Glomerular endothelial cell (primary cell): Measurements from ENCODE around the genes CCDC107 and ZCCHC7.

DNA sequence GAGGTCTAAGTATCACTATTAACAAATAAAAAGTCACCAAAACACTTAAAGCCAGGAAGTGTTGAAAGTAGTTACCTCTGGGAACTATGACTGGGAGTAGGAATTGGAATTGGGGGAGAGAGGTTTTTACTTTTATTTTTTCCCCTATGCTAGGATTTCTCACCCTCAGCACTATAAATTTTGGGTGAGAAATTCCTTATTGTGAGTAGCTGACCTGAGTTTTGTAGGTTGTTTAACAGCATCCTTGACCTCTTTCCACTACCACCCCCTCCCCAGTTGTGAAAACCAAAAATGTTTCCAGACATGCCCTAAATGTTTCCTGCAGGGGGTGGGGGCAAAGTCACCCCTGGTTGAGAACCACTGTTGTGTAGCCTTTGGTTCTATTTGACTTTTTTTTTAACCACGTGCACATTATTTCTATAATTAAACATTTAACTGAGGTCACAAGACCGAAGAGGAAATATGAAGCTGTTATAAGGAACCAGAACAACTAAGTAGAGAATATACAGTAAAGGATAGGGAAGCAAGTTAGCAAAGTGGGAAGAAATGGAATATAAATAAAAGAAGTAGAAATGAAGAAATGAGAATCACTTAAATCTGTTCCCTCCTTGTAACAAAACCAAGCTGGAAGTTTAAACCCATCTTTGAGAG lies 14.7 kb downstream of the SIT1 start:
- RAMPAGE, long total RNA, result no peak

DNA sequence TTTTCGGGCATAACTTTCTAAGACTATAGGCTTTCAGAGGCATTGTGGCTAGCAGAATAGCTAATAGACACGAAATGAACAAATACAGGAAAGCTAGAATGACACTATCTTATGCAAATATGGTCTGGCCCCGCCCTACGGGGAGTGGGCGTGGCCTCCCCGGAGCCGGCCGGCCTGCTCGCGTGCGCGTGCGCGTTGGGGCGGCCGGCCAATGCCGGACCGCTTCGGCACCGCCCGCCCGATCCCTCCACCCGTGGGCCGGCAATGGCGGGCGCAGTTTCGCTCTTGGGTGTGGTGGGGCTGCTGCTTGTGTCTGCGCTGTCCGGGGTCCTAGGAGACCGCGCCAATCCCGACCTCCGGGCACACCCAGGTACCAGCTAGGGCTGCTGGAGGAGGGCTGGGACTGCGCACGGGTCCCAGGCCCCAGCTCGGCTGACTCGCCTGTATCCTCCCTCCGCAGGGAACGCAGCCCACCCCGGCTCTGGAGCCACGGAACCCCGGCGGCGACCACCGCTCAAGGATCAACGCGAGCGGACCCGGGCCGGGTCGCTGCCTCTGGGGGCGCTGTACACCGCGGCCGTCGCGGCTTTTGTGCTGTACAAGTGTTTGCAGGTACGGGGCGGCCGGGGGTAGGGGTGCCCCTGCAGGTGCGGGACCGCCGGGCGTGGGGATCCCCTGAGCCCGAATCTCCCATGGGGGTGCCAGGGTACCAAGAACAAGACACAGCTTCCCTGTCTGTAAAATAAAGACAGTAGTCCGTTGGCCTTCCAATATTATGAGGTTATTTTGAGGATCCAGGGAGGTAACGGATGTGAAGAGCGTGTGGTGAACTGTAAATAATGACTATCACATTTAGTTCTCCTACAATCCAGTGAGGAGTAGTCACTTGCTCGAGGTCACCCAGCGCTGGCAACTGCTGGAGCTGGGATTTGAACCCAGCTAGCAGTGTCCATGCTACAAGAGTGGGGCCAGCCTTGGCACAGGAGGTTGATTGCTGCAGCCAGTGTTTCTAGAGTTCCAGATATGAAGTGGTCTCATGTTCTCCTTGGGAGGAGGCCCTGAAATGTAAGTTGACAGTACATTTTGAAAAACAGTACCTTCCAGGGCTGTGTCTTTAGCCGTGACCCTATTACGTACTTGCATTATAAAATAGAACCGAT lies at the start of gene CCDC107:
CCDC107 (plus strand) TSS at position 177 of the 1,160 bp plus-strand sequence.
- RAMPAGE, long total RNA, result start-site peak on the plus strand centred at position 217 of the sequence, 80 bp wide, 285 and 211 reads in 2 replicates

- RAMPAGE, long total RNA, result no peak
Observed at GRCh38 chr9:35659276-35660051, 1.4 kb downstream of the CCDC107 start.

- RAMPAGE, long total RNA, result no peak
Observed at GRCh38 chr9:35697167-35697851, 7.6 kb upstream of the TPM2 start.

DNA sequence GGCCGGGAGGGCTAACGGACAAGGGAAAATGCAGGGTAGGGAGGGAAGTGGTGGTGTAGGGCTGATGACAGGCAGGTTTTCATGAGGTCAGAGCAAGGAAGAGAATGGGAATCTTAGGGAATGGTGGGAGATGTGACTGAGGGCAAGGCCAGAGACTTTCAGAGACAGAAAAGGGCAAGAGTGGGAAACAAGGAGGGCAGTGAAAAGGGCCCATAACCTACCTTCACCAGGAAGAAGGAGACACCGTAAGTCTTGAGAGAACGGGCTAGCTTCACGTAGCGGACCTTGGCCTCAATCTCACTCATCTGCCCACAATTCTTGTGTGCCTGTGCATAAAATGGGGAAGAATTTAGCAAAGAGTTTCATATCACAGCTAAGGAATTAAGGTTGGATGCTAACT lies 10.1 kb downstream of the TLN1 start:
- RAMPAGE, long total RNA, result no peak

GRCh38 chr9:35727828-35728730 lies 3.9 kb downstream of the TLN1 start:
- RAMPAGE, long total RNA, result no peak

- RAMPAGE, long total RNA, result no peak
Observed at GRCh38 chr9:35729147-35729529, 2.9 kb downstream of the TLN1 start.

- RAMPAGE, long total RNA, result no peak
Observed at GRCh38 chr9:35736111-35736889, 3.8 kb downstream of the CREB3 start.

- RAMPAGE, long total RNA, result no peak
Observed at GRCh38 chr9:35740191-35740592, 7.7 kb downstream of the CREB3 start.

- RAMPAGE, long total RNA, result no peak
Observed at GRCh38 chr9:35757302-35757753, 3.3 kb upstream of the MSMP start.

DNA sequence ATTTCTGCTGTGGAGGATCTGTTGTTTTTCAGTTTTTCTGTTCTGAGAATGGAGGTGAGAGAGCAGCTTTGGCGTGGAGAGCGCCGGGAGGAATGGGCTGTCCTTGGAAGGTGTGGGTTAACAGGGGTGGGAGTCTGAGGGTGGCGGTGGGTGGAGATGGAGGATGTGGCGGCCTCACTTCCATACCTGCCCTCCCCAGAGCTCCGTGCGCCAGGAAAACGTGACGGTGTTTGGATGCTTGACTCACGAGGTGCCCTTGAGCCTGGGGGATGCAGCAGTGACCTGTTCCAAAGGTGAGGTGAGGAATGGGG lies 16.7 kb downstream of the TMEM8B start:
- RAMPAGE, long total RNA, result no peak

- RAMPAGE, long total RNA, result no peak
Observed at GRCh38 chr9:35905191-35905715, 749 bp upstream of the HRCT1 start.

- RAMPAGE, long total RNA, result no peak
Observed at GRCh38 chr9:36086319-36086820, 49.7 kb downstream of the RECK start.

GRCh38 chr9:36316569-36317254 lies 58.5 kb upstream of the GNE start:
- RAMPAGE, long total RNA, result no peak

DNA sequence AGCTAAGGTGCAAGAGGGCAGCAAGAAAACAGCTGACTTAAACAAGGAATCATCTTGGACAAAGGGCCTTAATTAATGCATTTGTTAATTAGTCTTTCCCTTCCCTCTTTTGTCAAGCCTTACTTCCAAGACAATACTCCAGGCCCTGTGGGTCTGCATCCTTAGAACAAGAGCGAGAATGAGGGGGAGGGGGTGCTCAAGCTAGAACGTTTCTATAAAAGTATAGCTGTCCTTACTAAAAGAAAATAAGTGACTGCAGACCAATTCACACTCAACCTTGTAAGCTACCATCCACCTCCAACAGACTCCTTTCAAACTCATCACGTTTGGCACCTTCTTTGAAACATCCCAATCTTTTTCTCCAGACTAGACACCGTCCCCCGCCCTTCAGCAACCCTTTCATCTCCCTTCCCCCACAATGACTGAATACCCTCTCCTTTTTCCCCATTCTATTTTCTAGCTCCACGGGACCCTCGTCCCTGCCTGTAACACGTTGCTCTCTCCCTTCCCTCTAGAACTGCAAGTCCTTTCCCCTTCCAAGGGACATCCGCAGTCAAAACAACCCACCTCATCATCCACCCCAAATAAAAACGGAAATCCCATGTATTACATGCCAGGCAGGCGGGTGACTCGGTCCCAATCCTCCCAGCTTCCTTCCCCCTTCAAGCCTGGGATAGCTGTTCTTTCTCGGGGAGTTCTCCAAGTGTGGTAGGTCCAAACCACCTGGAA lies 85.8 kb upstream of the RNF38 start:
- RAMPAGE, long total RNA, result no peak

DNA sequence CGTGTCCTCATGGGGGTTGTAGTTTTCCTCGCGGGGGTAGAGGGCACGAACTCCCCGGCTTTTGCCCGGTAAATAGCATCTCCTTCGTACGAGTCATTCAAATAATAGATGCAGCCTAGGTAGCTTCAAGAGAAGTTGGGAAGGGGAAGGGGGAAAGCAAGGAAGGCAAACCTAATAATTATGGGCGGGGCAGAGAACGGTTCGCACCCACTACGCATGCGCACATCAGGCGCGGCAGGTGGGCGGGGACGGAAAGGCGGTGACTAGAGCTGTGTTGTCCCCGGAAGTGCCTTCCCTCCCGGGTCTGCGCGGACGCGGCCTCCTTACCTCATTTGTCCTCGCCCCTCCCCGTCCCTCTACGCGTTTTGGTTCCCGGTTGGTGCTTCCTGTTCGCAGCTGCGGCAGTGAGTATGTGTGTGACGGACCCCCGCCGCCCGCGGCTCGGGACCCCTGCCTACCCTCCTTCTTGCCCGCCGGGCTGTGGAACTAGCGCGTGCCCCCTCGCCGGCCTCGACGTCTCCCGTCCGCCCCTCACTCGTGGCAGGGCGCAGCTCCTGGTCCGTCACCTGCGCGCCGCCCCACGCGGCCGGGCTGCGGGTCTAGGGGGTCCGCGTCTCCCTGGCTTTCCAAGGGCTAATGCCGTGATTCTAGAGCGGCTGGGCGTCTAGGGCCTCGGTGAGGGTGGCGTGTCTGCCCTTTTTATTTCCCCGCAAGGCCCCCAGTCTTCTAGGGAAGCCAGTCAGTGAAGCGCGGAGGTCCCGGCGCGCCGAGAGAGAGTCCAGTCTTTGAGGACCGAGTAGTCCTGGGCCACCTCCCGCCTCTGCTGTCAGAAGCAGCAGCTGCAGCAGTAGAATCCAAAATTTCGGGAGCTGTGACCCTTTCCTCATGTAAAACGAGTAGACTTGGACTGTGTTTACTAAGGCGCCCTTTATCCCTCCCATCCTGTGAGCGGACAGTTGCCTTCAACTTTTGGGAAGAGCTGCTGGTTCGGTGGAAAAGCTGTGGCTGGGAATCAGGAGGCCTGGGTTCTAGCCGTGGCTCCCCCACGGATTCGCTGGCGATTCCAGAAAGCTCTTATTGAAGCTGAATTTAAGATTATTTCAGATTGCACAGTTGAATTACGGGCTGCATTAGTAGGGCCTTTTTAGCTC lies at the start of gene ZCCHC7:
ZCCHC7 (plus strand) TSS at position 355 of the 1,151 bp plus-strand sequence.
- RAMPAGE, long total RNA, result no peak

DNA sequence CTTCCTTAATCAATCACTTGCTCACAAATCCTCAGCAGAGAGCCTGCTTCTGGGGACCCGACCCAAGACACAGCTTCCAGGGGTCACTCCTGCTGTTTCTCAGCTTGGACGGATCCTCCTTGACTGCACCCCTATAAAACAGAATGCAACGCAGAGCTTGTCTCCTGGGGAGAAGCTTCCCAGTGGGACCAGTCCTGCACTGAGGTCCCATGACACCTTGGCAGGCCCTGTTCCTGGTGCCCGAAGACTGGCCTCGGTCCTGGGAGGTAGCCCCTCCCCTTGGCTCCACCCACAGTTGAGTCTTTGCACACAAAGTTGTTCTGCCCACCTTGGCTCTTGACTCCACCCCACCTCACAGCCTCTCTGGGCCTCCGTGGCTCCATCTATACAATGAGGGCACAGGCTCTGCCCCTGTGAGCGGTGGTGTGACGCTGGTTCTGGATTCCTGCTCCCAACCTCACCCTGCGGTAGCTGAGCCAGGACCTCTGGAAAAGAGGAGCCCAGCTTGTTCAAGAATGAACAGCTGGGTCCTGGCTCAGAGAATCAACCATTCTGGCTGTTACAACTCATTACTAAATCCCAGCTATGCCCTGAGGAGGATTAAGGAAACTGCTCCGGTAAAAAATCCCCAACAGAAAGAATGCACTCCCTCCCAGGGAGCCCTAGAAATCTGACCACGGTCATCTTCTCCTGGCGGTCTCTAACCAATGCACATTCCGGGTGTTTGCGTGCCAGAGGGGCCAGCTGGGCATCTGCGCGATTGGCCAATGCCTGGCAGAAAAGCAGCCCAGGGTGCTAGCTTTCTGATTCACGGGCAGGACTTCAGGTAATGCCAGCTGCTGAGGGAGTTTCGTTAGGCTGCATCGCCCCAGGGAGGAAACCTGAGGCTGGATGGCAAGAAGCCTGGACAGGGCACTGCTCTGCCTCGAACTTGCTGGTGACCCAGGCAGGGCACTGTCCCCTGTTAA lies 10.0 kb upstream of the GRHPR start:
- RAMPAGE, long total RNA, result no peak

DNA sequence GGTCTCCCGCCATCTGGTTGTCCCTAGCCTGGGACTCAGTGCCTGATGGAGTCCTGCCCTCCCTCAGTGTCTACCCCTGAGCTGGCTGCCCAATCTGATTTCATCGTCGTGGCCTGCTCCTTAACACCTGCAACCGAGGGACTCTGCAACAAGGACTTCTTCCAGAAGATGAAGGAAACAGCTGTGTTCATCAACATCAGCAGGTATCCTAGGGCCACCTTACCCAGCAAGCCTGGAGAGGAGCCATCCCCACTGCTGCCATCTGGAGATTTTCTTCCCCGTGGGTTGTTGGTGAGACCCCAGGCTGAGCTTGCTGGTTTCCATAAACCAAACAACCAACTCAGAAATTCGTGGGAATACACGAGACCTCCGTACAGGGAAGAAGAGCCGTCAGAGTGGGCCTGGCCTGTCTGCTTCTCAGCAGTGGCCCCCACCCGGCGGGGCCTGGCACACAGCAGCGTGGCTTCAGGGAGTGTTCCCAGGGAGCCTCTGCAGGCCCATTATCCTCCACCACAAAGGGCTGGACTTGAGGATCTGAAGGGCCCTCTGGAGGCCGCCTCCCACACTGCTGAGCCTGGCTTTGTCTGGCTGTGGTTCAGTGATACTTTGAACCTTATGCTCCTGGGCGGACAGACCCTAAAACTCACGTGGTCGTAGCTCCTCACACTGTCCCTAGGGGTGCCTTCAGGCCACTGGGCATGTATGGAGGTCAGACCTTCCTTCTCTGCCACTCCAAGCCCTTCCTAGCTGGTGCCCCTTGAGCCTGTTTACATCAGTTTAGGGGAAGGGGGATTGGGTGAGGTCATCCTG lies 8.2 kb downstream of the GRHPR start:
- RAMPAGE, long total RNA, result no peak

GRCh38 chr9:37465496-37465723 lies 160 bp upstream of the ZBTB5 start:
- RAMPAGE, long total RNA, result no peak

- RAMPAGE, long total RNA, result no peak
Observed at GRCh38 chr9:37471850-37472846, 6.9 kb upstream of the ZBTB5 start.